Penis (tissue), 1 donor: ENCODE data around the genes CRYGA, PTH2R, ABCA12 and FN1.

DNA sequence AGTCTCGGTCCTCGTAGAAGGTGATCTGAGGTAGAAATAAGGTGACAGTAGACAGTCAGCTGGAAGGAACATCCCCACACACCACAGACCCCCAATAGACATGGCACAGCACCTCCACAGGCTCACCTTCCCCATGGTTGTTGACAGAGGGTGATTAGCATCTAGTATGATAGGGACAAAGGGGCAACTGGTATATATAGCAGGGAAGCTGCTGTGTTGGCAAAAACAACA, at the start of gene CRYGA:
CRYGA (minus strand) TSS at position 168 of the 231 bp plus-strand sequence.
- PRO-cap = no peak

- PRO-cap = no peak
Observed at GRCh38 chr2:208183815-208184338, 6.0 kb downstream of the C2orf80 start.

DNA sequence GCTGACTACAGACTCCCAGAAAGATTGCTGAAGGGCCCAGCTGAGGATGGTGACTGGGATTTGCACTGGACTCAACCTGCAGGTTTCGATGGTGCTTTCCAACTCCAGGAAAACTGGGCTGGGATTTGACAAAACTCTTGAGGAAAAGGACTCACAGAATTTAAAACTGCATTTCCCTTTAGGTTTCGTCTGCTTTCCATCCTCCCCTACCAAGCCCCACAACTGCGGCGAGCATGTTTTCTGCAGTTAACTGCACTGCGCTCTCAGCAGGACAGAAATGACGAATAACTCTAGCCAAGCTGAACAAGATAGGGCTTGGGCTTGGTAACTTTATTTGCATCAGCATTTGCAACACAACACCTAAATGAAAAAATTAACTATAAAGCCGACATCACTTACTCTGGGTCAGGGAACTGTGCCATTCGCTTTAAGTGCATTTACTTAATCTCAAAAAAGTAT, 731 bp upstream of the PIKFYVE start:
- PRO-cap = unidirectional peak, minus-strand start at position 224 of the sequence; unidirectional peak, minus-strand start at position 273 of the sequence

DNA sequence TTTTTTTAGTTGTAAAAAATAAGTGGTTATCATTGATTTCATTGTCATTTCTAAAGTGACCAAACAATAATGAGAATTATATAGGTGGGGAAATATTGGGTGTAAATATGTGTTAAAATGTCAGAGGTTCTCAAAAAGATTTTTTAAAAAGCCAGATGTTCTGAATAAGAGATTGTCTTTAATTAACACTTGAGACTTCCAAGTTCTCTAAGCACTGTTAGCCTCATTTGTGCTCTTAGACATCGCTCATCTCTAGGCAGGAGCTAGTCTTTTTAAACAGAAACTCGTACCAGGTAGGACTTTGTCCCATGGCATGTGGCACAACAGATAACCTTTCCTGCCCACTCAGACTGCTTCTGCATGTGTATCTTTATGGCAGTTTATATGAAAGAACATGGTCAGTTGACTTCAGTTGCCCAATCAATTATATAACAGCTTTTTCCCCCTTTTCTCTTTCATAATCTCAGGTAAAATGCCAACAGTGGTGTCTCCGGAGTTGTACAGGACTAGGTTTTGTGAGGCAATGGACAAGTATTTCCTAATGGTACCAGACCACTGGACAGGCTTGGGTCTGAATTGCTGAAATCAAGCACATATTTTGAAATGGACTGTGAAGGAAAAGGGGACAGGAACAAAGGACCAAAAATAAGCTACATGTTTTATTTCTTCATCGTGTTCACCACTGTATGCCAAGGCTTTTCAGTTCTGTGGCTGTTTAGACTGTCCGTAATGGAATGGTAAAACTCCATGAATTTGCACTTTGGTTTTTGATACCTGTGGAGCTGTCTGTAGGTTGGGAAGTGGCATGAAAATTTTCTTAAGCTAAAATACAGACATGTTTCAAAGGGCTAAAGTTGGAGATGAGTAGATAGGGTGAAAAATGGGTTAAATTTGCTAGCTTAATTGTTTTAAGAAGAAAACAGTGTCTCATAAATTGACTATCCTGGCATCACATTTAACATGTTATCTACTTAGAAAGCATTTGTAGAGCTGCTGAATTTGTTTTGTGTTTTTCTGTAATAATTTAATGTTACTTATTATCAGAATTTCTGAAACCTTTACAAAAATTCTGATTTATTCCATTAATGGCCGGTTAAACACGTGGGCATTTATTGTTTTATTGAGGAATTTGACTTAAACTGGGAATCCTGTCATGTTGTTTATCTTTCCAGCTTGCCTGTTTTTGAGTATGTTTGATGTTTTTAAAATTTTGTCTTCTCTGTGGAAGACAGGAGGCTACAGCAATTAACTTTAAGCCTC, 51.4 kb upstream of the PTH2R start:
- PRO-cap = no peak

- PRO-cap = no peak
Observed at GRCh38 chr2:208406439-208407214, at the start of gene PTH2R. Gene PTH2R, plus strand, starts transcription at chr2:208406792.

GRCh38 chr2:208529671-208530147, 123.1 kb downstream of the PTH2R start:
- PRO-cap = no peak

DNA sequence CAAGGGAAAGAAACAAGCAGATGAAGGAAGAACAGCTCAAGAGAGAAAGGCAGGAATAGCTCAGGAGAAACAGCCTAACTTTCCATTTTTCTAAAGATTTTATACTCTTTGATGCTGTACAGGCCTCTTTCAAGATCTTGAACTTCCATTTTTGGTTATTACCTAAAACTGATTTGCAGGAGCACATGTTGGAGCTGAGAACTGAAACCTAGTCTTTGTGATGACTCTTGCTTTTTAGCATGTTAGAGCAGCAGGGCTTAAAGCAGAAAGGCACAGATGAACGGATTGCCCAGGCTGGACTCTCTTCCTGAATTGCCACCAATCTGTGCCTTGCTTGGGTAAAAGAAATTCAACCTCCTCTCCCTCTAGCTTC, 277.3 kb upstream of the MAP2 start:
- PRO-cap = no peak

DNA sequence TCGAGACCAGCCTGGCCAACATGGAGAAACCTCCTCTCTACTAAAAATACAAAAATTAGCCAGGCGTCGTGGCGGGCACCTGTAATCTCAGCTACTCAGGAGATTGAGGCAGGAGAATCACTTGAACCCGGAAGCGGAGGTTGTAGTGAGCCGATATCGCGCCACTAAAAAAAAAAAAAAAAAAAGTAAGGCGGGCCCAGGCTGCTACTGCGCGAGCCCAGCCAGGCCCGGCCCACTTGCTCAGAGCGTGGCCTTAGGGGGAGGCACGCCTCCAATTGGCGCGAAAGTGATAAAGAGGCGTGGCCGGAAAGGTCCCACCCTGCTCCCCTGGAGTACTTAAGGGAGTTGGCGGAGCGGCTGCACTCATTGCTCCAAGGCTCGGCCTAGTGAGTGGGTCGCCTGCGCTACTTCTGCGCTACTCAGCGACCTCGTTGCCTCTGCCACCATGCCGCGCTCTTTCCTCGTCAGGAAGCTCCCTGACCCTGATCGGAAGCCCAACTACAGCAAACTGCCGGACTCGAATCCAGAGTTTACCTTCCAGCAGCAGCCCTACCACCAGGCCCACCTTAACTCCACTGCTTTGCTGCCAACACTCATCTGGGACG, 36.8 kb downstream of the UNC80 start:
- PRO-cap = no peak

GRCh38 chr2:210091610-210092271, 79.5 kb downstream of the KANSL1L start:
- PRO-cap = no peak

- PRO-cap = no peak
Observed at GRCh38 chr2:210095170-210095659, 76.0 kb downstream of the KANSL1L start.

DNA sequence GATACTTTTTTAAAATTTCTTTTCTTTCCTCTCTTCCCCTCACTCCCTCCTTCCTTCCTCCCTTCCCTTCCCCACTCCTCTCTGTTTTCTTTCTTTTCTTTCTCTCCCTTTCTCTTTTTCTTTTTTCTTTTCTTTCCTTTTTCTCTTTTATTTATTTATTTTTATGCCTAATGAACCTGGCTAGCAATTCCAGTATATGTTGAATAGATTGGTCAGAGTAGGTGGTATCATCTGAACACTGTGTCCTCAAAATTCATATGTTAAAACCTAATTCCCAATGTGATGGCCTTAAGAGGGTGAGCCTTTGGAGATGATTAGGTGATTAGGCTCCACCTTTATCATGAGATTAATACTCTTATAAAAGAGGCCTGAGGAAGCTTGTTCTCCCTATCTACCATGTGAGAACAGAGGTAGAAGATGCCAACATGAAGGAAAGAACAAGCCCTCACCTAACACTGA, 30.1 kb downstream of the KANSL1L start:
- PRO-cap = no peak

- PRO-cap = bidirectional peak, plus-strand start at chr2:210170476, minus-strand start at chr2:210170449; bidirectional peak, plus-strand start at chr2:210170964, minus-strand start at chr2:210170700
Observed at GRCh38 chr2:210170192-210170772, 927 bp downstream of the KANSL1L start.

DNA sequence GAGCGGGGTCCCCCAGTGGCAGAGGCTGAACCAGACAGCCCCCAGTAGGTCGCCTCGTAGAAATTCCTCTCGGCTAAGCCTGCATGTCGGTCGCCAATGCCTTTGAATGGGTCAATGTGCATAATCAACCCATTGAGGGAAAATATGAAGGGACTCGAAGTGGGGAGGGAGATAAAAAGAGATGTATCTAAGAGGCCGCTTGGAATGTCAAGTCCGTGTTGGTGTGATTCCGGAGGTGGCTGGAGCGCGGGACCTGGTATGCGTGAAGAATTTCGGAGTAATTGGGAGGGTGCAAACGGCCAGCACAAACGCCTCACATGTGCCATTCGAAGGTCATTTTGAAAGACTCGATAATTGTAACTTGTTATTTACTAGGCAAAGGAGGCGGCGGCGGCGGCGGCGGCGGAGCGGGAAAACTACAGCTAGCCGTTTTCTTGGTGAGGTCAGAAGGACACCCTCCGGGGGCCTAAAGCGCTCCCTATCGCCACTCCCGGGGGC, 1.8 kb downstream of the ERBB4 start:
- PRO-cap = no peak

GRCh38 chr2:213132605-213133235, 18.7 kb downstream of the IKZF2 start:
- PRO-cap = no peak

DNA sequence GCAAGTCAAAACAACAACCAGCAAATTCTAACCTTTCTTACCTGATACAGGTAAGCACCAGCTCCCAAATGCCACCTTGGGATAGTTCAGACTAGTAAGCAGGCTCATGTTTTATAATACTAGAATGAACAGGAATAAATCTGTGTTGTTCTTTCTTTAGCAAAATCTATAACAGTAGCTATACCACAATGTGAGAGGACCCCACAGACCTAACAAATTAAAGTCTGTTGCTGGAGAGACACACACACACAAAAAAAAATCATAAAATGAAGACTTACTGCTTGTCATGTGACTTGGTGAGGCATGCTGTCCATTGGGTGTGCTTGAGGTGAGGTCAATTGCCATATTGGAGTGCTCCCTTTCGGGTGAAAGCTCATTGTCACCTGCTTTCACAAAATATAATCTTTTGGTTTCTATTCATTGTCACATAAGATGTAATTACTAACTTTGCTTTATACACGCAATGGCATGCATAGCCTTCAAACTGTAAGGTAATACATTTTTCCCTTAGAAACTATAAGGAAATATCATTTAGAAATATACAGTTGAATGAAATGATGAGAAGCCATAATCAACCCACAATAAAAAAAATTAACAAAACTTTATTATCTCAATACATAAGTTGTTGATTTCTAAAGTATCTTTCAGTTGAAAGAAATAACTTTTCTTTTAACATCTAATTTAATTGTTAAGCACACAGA, 3.8 kb downstream of the IKZF2 start:
- PRO-cap = no peak

GRCh38 chr2:213188072-213188634, 36.7 kb upstream of the IKZF2 start:
- PRO-cap = no peak

DNA sequence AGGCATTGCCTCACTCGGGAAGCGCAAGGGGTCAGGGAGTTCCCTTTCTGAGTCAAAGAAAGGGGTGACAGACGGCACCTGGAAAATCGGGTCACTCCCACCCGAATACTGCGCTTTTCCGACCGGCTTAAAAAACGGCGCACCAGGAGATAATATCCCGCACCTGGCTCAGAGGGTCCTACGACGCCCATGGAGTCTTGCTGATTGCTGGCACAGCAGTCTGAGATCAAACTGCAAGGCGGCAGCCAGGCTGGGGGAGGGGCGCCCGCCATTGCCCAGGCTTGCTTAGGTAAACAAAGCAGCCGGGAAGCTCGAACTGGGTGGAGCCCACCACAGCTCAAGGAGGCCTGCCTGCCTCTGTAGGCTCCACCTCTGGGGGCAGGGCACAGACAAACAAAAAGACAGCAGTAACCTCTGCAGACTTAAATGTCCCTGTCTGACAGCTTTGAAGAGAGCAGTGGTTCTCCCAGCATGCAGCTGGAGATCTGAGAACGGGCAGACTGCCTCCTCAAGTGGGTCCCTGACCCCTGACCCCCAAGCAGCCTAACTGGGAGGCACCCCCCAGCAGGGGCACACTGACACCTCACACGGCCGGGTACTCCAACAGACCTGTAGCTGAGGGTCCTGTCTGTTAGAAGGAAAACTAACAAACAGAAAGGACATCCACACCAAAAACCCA, 125.4 kb downstream of the BARD1 start:
- PRO-cap = no peak

DNA sequence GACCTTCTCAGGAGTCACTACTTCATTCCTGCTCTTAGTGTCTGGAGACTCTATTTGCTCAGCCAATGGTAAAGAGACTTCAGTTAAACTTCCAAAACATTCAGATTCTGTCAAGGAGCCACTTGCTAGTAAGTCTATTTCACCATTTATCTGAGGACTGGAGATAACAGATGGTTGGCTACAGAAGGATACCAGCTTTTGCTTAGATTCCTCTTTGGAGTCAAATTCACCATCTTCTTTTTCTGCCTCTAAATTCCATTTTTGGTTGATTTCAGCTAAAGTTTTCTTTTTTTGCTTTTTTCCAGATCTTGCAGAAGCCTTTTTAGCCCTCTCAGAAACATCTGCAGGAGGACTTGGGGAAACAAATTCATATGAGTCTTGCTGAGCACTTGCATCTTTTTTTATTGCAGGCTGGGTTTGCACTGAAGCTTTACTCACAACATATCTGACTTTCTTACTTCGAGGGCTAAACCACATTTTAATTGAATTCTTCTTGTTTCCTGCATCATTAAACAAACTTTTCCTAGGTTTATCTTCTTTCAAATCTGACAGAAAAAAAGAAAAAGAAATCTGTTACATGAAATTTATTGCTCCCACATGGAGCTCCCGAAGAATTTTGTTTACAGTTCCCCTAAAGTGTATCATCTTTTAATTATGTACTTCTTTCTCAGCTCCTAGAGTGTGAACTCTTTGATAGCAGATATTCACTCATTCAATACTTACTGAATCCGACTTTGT, 28.3 kb downstream of the BARD1 start:
- PRO-cap = no peak

GRCh38 chr2:215137647-215138829, at the start of gene ABCA12:
Gene ABCA12, minus strand, starts transcription at chr2:215138626.
- PRO-cap = unidirectional peak, plus-strand start at chr2:215138172; bidirectional peak, plus-strand start at chr2:215138726, minus-strand start at chr2:215138532

GRCh38 chr2:215435195-215436173, at the start of gene FN1:
Gene FN1, minus strand, starts transcription at chr2:215436068.
- PRO-cap = bidirectional peak, plus-strand start at chr2:215436290, minus-strand start at chr2:215436068